Mammary microvascular endothelial cell (primary cell): ENCODE measurements around the genes VWA1, ATAD3A and CALML6.

- RAMPAGE, long total RNA, result no peak
Measured at GRCh38 chr1:1409828-1410212, 2.7 kb upstream of the MRPL20 start.

- RAMPAGE, long total RNA, result no peak
Measured at GRCh38 chr1:1432931-1433753, 2.3 kb upstream of the VWA1 start.

GRCh38 chr1:1435250-1436127 lies at the start of gene VWA1:
Gene VWA1 (plus strand): TSS chr1:1435690.
- RAMPAGE, long total RNA, result no peak

- RAMPAGE, long total RNA, result no peak
Measured at GRCh38 chr1:1438015-1438624, 2.6 kb downstream of the VWA1 start.

DNA sequence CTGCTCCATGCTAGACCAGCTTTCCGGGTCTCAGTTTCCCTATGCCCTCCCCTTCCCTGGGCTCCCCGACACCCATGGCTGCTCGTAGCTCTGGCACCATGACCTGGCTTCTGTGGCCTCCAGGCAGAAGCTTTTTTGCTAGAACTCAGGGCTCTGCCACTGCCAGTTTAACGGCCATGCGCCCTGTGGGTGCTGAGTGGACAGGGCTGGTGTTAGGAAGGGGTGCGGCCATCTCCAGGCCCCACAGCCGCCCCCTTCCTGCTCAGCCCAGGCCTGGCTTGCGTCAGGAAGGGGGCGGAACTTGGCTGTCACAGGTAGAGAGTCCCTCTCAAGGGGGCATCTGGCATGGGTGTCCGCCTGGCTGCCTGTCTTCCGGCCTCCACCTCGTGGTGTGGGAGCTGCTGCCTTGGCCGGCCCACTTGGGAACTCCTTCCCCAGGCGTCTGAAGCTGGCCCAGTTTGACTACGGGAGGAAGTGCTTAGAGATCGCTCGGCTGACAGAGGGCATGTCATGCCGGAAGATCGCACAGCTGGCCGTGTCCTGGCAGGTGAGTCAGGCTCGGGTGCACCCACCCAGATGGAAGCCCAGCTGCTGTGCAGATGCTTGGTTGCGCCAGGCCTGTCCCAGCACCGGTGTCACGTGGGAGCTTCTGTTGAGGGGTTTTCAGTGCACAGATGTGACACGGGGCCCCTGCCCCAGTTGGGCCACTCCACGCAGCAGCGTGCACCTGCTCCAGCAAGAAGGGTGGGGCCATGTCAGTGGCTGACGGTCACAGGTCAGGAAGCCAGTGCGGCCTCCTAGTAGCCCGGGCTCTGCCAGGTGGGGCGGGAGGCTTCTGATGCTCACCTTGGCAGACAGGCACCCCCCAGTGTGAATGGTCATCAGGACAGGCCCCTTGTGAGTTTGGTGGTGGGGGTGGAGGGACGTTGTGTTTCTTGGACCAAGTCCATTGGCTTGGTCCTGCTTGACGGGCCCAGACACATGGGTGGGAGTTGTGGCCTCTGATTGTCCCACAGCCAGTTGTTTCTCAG lies 9.1 kb upstream of the ATAD3B start:
- RAMPAGE, long total RNA, result no peak

DNA sequence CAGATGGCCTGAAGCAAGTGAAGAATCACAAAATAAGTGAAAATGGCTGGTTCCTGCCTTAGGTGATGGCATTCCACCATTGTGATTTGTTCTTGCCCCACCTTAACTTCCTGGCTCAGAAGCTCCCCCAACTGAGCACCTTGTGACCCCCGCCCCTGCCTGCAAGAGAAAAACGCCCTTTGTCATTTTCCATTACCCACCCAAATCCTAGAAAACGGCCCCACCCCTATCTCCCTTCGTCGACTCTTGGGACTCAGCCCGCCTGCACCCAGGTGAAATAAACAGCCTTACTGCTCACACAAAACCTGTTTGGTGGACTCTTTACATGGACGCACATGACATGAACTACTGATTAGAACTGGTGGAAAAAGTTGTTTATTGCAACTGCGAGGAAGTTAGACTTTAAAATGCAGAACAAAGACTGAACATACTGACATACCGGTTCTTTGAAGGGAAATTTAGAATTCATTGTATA lies 632 bp upstream of the ATAD3B start:
- RAMPAGE, long total RNA, result no peak

DNA sequence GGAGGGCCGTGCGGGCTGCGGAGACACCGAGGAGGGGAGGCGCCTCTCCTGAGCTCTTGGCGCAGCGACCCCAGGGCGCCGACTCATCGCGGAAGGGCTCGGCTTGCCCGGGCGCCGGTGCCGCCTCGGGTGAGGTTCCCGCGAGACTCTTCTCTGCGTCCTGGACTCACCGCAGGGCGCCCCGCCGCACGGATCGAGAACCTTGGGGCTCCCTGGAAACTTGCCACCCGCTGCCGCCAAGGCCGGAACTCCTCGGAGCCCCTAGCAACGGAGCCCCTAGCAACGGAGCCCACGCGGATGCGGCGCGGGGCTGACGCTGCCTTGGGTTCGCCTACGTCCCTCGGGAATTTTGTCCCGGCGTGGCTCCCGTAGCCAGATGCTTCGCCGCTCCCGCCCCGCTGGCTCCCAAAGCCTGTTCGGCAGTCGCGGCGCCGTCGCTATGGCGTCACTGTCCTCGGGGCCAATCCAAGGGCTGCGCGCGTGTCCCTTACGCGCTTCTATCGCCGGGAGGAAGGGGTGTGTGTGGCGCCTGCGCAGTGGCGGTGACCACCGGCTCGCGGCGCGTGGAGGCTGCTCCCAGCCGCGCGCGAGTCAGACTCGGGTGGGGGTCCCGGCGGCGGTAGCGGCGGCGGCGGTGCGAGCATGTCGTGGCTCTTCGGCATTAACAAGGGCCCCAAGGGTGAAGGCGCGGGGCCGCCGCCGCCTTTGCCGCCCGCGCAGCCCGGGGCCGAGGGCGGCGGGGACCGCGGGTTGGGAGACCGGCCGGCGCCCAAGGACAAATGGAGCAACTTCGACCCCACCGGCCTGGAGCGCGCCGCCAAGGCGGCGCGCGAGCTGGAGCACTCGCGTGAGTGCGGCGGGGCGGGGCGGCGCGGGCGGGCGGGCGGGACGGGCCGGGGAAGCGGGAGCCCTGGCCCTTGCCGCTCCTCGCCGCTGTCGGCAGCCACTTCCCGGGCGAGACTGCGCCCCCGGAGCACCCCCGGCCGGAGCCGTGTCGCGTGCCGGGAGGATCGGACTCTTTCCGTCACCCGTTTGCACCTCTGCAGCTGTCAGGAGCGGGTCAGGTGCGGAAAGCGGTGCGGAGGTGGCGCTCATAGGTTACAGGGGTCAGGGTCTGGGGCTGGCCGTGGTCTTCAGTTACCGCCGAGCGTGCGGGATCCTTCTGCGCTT lies at the start of gene ATAD3A:
ATAD3A (plus strand) TSS at position 536 of the 1,170 bp plus-strand sequence.
- RAMPAGE, long total RNA, result no peak

- RAMPAGE, long total RNA, result no peak
Measured at GRCh38 chr1:1558156-1559348, 16.1 kb downstream of the SSU72 start.

DNA sequence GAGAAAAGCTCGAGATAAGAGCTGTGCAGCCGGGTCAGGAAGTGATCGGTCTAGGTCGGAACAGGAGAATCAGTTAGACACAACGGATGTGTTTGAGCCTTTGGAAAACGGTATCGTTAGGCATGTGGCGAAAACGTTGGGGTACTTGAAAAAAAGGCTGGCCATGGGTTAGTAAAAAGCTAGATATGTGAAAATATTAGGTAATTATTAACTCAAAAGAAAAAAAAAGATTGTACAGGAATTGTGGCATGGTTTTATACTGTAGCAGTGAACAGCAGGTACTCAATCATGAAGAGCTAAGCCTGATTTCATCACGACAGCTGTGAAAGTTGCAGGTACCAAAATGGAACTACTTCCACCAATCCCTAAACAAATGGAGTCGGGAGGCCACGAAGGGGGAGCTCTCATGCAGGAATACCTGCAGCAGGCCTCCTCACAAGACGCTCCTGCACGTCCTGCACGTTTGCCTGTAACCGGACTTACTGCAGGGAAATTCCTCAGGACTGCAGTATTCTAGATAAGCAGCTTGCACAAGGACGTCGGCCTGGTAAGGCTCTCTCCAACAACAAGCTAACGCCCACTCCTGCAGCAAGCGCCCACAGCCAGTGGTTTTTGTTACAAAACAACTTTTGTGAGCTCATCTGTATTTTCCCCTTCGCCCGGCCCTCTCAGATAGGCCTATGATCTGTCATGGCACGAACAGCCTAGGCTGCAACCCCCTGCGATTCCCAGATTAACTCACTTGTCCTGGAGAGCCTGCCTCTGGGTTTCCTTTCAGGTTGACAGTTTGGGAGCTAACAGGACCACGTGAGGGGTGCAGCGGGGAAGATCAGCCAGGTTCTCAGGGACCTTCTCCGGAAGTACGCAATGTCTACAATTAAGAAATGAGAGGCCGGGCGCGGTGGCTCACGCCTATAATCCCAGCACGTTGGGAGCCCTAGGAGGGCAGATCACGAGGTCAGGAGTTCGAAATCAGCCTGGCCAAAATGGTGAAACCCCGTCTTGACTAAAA lies 1.1 kb upstream of the MIB2 start:
- RAMPAGE, long total RNA, result no peak

DNA sequence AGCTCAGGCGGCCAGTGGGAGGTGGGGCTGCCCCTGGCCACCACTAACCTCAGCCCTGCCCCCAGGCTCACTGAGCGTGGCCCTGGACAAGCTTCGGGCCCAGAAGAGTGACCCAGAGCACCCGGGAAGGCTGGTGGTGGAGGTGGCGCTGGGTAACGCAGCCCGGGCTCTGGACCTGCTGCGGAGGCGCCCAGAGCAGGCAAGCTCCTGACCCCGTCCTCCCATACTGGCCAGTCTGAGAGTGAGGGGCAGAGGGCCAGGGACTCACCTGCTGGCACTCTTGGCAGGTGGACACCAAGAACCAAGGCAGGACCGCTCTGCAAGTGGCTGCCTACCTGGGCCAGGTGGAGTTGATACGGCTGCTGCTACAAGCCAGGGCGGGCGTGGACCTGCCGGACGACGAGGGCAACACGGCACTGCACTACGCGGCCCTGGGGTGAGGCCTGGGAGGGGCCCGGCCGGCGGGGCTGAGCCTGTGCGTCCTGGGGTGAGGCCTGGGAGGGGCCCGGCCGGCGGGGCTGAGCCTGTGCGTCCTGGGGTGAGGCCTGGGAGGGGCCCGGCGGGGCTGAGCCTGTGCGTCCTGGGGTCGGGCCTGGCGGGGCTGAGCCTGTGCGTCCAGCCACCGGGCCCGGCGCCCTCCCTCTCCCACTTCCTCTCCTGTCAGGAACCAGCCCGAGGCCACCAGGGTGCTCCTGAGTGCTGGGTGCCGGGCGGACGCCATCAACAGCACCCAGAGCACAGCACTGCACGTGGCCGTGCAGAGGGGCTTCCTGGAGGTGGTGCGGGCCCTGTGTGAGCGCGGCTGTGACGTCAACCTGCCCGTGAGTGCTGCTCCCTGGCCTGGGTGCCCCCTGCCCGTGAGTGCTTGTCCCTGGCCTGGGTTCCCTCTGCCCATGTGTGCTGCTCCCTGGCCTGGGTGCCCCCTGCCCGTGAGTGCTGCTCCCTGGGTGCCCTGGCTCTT lies 4.7 kb upstream of the MMP23B start:
- RAMPAGE, long total RNA, result no peak

DNA sequence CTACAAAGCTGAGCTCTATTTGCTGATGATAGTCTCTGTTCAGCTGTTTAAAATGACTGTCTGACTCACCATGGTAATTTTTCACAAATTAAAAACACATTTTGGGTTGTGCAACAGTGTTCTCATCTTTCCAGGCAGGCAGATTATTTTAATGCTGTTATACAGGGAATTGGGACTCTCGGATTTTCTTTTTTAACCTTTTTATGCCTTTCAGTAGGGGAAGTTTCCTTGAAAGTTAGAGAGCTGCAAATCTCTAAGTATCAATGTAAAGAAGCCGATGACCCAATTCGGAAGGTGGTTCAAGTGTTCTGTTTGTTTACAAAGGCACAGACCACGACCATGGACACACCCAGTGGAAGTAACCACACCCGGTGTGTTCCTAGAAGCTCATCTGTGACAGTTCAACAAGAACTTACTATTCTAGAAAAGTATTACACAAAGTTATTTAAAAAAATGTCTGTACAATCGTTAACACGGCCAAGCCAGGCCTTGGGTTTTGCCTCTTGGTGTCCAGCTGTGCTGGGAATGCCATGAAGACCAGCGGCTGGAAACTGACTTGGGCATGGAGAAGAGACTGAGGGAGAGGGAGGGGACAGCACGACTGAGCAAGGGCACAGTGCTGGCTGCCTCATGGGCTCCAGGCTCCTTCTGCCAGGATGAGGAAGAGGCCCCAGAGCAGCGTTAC lies 4.4 kb upstream of the CDK11A start:
- RAMPAGE, long total RNA, result no peak

GRCh38 chr1:1835882-1836654 lies 54.8 kb downstream of the GNB1 start:
- RAMPAGE, long total RNA, result no peak

- RAMPAGE, long total RNA, result no peak
Measured at GRCh38 chr1:1891149-1891304, 140 bp upstream of the GNB1 start.

- RAMPAGE, long total RNA, result no peak
Measured at GRCh38 chr1:1914806-1915510, at the start of gene CALML6. Gene CALML6 (plus strand): TSS chr1:1915260.

DNA sequence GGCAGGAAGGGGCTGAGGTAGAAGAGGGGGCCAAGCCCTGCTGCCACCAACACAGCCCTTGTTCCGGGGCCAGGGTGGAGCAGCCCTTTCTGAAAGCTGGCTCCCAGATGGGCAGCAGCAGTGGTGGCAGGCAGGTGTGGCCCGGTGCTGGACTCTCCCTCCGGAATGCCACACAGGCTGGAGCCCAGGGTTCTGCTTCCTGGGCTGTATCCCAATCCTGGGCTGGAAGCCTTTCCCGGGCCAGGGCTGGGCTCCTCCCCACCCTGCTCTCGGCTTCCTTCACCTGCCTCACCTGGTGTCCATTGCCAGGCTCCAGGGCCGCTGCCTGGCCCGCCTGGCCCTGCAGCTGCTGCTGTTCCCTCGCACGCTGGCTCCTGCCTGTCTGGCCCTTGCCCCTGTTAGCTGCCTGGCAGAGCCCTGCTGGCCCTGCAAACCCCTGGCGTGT lies 793 bp downstream of the CALML6 start:
- RAMPAGE, long total RNA, result no peak

DNA sequence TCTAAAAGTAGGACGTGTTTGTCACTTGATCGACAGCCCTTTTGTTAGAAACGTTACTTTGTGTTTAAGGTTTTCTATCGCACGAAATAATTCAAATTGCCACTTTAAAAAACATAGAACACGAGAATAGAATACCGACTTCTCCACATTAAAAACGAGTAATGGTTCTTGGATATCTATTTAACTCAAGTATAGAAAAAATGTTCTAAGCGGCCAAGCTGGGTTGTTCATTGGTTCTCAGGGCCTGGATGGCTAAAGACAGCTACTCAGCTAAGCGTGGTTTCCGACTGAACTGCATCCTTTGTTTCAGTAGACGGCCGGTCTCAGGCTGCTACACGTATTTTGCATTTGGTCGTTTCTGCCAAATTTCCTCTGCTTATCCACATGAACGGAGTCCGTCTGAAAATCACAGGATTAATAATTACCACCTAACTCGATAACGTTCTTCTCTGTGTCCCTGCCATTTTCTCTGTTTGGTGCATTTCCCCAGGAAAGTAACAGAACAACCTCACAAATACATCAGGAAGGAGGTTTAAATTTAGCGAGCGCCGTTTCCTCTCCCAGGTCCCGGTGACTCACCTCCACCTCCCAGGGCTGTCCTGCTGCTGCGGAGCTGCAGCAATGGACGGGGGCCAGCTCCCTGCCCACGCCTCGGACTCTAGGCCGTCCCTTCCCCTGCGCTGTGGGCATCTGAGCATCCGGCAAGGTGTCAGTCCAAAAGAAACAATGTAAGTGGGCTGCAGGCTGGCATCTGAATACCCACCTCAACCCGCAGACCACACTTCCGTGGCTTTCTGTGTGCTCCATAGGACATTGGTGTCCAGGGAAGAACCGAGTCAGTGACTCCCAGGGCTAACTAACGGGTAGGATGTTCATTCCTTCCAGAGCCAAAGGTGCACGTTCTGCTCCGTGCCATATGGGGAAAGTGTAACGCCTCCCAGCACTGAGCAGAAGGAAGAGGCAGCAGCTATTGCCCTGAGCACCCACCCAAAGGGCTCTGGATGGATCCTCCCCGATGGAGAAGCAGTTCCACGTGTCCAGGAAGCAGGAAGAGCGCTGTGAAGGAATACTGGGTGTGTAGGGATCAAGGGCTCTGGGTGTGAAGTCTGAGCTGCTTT lies 4.2 kb upstream of the GABRD start:
- RAMPAGE, long total RNA, result no peak

DNA sequence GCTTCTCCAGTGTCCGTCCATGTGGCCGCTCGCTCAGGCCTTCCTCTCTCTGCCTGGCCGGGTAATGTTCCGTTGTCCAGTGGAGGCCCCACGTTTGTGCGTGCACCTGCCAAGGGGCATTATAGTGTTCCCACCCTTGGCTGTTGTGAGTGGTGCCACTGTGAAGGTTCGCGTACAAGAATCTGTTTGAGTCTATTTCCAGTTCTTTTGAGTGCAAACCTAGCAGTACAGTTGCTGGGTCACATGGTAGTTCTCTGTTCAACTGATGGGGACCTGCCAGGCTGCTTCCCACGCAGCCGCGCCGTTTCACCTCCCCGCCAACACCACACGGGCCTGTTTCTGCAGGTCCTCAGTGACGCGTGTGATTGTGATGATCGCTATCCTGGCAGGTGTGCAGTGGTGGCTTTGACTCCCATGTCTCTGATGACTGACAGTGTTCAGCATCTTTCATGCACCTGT lies 41.8 kb downstream of the FAAP20 start:
- RAMPAGE, long total RNA, result no peak

DNA sequence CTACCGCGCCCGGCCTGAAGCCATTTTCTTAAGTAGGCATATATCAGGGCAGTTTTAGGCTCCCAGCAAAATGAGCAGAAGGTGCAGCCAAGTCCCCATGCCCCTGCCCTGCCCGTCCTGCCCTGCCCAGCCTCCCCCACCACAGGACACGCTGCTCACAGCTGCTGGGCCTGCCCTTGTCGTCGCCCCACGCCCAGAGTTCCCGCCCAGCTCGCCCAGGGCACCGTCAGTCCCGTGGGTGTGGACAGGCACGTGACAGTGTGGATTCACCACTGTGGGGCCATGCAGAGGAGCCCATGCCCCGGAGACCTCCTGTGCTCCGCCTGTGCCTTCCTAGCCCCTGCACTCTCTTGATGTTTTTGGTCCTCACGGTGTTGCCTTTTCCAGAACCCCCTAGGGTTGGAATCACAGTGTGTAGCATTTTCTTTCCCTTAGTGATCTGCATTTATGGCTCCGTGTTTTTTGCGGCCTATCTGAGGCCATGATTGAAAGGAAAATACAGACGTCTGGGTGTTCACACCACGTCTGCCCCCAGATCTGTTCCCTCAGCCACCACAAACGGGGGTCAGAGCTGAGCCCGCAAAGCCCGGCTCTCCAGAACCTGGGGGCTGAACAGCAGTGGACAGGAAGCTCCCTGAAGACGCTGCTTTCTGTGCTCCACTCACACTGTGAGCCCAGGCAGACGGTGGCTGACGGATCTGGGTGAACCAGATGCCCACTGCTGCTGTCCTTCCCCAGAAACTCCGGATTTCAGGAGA lies 6.8 kb downstream of the FAAP20 start:
- RAMPAGE, long total RNA, result no peak

DNA sequence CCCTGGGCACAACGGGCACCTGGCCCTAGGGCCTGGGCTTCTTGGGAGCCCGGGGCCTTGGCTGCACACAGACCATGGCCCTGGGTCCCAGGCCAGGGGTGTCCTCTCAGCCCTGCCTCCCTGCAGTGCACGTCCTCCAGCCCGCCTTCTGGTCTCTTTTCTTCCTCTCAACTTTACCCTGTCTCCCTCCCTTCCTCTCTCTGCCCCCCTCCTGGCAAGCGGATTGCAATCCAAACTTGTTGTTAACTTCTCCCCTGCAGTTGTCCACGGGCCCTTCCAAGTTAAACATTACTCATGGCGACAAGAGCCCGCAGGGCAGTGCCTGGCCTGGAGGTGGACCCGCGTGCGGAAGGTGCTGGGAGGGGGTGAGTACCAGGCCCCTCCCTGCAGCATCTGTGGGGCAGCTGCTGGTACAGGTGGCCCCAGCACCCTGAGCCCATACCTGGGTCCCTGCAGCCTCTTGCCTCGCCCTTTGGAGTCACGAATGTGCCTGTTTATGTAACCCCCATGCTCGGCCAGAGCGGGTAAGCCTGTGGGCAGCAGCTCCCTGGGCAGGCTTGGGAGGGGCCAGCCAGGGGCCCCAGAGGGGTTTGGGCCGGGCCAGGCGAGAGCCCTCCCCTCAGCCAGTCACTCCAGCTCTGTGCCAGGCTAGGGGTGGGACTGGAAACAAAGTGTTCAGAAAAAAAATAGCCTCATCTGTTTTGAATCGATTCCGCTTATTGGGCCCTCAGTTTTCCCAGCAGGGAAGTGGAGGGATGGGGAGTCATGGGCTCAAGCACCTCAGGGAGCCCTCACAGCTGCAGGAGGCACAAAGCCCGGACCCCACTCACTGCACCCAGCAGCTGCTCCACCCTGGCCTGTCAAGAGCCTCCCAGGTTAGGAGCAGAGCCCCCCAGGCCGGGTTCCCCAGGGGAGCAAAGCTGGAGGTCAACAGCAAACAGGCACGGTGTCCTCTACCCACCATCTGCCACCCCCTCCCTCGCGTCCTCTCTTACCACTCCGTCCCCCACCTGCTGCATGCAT lies 13.9 kb upstream of the FAAP20 start:
- RAMPAGE, long total RNA, result no peak

DNA sequence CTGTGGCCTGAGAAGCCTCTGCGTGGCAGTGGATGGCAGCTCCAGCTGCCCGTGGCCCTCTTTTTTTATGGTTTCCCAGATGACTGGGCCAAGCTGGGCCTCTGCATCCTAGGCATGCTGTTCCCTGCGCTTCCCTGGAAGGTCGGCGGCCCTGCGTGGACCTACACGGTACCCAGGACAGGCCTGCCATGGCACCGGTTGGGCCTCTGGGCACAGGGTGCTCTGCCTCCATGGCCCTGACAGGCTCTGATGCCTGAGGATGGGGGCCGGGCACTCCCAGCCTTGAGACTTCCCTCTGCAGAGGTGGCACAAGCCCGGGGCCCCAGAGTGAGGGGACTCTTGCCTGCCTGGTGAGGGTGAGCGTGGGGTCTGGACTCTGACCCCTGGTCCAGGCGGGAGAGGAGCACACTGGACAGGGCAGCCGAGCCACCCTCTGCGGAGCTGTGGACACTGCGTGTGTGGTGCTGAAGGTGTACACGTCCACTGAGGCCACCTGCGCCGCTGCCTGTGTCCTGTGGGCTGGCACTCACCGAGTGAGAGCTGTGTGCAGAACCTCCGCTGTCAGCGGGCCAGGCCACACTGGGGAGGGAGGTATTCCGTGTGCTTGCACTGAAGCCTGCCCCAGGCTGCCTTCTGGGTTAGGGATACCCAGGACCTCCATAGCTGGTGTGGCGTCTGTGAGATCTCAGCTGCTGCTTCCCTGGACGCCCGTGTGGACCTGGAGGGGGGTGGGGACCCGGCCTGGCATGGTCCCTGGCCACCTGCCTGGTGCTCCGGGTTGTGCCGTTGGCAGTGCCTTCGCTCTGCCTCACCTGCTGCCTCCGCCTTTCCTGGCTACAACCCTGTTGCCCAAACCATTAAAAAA lies 10.3 kb downstream of the SKI start:
- RAMPAGE, long total RNA, result no peak